H7 (cell line): ENCODE results near the gene RACGAP1.

DNA sequence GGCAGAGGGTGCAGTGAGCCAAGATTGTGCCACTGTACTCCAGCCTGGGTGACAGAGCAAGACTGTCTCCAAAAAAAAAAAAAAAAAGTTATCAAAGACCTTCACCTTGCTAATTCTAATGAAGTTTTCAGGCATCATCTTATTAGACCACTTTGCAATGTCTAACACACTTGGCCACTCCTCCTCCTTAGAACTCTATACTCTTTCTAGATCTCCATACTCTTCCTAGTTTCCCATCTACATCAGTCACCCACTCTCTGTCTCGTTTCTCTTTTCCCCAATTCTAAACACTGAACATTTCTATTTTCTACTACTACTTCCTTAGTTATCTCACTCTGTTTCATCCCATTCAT lies 3.0 kb upstream of the KANSL2 start:
- RAMPAGE, long total RNA = no peak

GRCh38 chr12:48789250-48790073 lies 573 bp upstream of the ADCY6 start:
- RAMPAGE, long total RNA = no peak

DNA sequence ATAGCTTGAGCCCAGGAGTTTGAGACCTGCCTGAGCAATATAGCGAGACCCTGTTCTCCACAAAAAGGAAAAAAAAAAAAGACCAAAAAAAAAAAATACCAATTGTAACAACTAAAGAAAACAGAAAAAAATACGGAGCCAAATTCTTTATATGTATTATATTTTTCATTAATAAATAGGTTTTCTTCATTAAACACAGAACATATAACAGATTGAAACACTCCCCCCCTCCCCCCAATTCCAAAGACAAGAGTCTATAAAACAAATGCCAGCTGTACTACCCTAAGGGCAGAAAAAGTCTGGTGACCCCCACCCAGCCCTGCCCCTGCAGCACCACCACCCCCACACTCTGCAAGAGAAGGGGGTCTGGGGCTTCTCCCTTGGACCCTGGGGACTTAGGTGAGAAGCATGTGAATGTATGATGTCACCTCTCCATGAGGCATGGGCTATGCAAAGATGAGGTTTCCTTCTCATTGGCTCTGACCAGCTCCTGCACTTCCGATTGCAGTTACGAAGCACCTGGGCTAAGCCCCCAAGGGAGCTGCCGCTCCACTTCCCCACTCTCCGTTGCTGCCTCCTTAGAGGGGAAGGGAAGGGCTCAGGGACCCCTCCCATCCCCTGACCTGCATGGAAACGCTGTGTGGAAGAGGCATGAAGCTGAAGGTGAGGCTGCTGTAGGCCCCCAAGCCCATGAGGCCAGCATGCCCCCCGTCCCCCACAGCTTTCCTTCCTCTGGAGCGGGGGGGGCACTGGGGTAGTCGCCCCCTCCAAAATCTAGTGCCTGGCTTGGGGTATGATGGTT lies 5.2 kb upstream of the DDX23 start:
- RAMPAGE, long total RNA = no peak

GRCh38 chr12:48873323-48873722 lies 7.7 kb upstream of the RND1 start:
- RAMPAGE, long total RNA = no peak

- RAMPAGE, long total RNA = no peak
Observed at GRCh38 chr12:48881703-48882888, 16.4 kb upstream of the RND1 start.

GRCh38 chr12:48969680-48970281 lies 1.8 kb downstream of the WNT10B start:
- RAMPAGE, long total RNA = no peak

DNA sequence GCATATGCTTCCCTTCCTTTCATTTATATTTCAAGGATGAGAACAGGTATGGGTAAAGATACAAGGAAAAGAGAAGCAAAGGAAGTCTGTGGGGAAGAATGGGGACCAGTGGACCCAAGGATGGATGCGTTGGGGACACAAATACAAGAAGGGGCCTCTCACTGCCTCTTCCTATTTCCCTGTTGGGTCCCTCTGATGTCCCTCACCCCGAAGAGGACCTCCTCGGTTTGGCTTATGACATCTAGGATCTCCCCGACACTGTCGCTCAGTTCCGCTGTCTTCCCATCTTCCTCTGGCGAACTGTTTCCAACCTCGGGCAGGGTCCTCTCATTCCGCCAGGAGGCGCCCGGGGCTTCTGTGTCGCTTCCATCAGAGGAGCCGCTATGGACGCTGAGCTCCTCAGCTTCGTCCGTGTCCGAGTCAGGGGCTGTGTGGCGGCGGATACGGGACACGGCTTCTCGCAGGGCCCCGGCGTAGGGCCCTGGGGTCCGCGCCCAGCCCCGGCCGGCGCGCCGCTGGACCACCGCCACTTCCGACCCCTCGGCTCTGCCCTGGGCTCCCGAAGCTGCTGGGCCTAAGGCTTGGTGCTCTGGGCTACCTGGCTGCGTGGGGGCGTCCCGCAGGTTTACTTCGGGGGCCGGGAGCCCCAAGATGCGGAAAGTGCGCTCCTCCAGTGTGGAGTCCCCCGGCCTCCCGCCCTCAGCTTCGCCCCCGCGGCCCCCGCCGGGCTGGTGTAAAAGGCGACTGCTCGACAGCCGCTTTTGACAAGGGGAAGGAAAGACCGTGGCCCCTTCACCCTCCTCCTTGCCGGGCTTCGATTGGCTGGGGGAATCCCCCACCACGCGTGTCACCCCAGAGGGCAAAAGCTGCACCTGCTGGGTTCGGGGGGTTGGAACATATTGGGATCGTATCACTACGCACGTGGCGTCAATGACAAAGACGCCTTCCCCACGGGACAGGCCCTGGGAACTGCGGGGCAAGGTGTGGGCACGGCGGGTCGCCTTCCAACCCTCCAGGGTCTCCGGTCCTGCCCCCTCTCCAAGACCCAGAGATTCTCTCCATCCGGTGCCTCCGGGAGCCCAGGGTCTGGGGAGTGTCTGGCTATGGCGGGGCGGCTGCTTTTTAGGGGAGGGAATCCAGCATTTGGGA lies 2.2 kb downstream of the DDN start:
- RAMPAGE, long total RNA = no peak

DNA sequence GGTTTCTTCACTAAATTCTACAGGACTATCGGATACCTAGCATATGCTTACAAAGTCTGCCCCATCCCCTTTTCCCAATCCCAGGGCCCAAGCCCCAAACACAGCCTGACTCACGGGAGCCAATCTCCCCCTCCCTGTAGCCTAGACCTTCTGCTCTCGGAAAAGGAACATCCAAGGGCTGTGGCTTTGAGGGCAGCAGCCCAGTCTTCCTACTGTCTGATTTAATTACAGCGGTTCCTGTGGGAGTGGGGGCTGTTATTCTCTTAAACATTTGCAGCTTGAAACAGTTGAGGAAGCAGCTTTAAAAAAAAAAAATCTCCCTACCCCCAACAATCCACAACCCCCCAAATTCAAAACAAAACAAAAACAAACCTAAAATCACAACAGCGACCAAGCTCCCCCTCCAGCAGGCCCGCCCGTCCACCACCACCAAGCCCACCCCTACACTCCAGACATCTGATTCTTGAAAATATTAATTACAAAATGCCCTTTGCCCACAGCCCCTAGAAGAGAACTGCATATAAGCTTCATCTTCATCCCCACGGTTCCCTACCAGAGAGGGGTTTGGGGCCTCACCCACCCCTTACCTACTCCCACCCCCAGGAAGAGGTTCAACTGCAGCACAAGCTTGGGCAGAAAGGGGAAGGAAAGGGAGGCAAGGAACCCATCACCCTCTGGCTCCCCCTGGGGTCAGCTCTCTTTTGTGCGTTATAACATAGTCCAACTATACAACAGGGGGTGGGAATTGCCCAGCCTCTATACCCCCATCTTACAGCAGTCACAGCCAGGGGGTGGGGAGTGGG lies 1.1 kb upstream of the PRKAG1 start:
- RAMPAGE, long total RNA = no peak

DNA sequence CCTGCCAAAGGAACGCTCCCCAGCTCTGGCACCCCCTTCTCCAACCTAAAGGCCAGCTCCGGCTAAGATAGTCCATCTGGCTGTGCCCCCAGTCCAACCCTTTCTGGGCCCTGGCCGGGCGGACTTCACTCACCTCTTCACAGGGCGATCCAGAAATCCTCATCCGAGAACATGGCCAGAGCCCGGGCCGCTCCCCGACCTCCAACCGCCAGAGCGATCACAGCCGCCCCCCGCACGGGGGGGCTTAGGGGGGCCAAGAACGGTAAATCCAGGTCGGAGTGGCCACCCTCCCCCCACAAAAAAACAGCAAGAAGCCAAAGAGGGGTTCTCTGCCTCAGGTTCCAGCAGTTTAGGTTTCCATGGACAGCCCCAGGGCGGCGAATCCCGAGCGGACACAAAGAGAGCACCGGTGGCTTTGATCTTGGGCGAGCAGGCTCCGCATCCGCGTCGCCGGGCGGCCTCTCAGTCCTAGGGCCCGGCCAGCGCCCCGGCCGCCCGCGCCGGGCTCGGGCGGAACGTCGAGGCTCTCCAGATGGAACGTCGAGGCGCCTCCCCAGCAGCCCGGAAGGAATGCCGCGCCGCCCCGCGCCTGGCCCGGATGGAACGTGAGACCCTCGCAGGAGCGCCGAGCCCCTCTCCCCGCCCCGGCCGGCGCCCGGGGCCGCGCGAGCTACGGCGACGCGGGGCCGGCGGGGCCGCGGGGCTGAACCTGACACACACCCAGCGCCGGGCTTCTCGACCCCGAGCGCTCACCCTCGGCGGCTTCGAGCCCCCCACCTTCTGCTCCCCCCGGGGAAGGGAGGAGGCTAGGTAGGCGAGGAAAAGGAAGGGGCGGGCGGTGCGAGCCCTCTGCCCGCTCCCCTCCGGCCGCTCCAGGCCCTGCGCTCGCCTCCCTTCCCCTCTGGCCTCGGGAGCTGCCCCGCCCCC lies 851 bp downstream of the KMT2D start:
- RAMPAGE, long total RNA = no peak

DNA sequence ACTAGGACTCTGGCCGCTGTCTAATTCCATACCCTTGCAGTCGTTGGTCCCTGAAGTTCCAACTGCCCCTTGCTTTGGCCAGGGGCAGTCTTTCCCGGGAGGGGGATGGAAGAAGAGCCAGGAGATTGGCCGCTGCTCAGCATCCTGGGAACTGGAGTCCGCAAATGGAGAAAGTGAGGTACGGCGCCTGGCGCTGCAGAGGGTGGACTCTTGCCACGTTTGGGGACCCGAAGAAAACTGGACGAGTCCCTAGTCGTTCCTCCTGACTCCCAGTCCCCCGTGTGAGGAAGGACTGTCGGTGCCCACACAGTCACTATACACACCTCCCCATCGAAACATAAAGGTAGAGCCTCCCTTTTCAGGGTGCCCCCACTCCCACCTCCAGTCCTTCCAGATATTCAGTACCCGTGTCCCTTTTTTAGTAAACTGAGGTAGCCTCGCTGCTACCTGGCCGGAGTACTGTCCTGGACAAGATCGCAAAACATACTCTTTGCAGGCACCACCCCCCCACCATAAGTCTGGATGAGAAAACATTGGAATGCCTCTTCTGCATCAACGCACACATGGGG lies 472 bp upstream of the KMT2D start:
- RAMPAGE, long total RNA = no peak

- RAMPAGE, long total RNA = no peak
Observed at GRCh38 chr12:49129698-49130026, 1.5 kb downstream of the TUBA1B start.

DNA sequence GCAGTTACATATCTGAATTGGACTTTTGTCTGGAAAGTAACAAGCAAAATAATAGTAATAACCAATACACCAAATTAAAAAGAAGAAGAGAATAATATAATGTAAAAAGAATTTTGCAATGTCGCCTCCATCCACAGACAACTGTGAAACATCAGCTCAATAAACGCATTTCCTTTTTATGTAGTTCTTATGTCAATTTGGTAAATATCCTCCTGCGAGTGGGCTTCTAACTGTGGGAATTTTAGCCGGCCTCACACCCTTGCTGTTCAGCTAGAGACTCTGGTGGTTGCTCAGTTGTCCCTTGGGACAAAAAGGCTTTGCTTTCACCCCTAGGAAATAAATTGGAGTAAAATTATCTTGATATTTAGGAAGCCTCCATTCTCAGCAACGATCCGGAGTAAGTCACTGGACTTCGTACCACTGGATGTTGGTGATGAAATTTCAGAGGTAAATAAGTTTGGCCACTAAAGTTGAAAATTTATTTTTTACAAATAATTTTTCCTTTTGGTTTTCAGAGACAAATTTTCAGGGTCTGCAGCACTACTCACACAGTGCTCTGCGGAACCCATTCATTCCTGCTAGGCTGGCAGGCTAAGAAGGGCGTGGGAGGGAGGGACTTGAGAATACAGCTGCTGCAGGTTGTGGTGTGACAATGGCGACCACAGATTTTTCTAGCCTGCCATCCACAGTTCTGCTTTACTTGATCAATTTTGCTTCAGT lies 1.3 kb upstream of the TUBA1A start:
- RAMPAGE, long total RNA = no peak

DNA sequence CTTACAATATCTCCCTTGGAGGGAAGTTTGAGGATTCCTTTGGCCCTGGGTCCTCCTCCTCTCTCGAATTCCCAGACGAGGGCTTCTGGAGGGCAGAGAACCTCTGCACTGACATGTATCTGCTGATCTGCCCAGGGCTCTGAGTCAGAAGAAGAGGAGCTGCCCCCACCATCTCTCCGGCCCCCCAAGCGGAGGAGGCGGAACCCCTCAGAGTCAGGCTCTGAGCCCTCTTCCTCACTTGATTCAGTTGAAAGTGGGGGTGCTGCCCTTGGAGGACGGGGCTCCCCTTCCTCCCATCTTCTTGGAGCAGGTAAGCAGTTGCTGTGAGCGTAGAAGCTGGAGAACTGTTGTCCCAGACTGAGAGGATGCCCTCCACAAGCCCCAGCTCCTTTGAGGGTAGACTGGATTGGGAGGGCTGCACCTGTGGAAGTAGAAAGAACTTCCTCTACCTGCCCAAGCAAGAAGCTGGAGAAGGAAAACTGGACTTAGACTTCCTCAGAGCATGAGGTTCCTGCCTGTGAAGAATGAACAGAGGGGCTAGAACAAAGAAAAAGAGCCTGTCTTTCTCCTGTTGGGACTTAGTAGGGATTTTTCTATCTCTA lies 19.8 kb downstream of the PRPF40B start:
- RAMPAGE, long total RNA = no peak

DNA sequence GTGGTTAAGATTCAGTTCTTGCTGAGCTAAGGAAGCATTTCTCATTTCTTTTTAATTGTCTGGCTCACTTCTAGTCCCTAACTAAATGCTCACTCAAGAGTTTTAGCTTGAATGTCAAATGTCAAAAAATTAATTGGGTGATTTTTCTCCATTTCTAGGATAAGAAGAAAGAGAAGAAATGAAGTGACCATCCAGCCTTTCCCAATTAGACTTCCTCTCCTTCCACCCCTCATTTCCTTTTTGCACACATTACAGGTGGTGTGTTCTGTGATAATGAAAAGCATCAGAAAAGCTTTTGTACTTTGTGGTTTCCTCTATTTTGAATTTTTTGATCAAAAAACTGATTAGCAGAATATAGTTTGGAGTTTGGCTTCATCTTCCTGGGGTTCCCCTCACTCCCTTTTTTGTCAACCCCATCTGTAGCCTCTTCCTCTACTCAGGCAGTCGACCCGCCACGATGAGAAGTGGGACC lies 21.4 kb downstream of the TMBIM6 start:
- RAMPAGE, long total RNA = no peak

GRCh38 chr12:49902575-49903259 lies 983 bp downstream of the FAIM2 start:
- RAMPAGE, long total RNA = no peak

DNA sequence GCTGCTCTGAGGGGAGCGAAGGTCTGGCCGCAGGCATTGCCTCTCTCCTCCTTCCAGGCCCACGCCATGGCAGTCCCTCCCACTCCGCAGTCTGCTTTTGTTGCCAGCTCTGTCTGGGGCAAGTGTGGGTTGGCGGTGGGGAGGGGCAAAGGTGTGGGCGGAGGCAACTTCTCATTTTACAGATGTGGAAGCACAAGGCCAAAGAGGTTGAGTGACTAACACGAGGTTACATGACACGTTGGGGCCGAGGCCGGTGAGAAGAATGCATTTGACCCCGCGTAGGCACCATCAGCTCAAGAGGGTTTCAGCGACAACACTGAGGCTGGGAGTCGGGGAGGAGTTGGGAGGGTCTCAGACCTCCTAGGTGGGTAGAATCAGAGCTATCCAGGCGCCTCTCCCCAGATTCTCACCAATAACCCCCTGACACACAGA lies 6.2 kb upstream of the FAIM2 start:
- RAMPAGE, long total RNA = no peak

- RAMPAGE, long total RNA = start-site peak on the minus strand at chr12:50025374-50025455, 346 reads
Observed at GRCh38 chr12:50024702-50025573, at the start of gene RACGAP1. Gene RACGAP1, minus strand, starts transcription at chr12:50025494.

- RAMPAGE, long total RNA = no peak
Observed at GRCh38 chr12:50025574-50025935, 261 bp upstream of the RACGAP1 start.

- RAMPAGE, long total RNA = no peak
Observed at GRCh38 chr12:50175857-50176515, 8.8 kb upstream of the CERS5 start.

- RAMPAGE, long total RNA = start-site peak on the minus strand at chr12:50222650-50222666, 188 reads
Observed at GRCh38 chr12:50221870-50223033, 55.1 kb upstream of the CERS5 start.